HTR-8/SVneo (cell line): ENCODE measurements around the genes MAP2K6 and SLC39A11.

DNA sequence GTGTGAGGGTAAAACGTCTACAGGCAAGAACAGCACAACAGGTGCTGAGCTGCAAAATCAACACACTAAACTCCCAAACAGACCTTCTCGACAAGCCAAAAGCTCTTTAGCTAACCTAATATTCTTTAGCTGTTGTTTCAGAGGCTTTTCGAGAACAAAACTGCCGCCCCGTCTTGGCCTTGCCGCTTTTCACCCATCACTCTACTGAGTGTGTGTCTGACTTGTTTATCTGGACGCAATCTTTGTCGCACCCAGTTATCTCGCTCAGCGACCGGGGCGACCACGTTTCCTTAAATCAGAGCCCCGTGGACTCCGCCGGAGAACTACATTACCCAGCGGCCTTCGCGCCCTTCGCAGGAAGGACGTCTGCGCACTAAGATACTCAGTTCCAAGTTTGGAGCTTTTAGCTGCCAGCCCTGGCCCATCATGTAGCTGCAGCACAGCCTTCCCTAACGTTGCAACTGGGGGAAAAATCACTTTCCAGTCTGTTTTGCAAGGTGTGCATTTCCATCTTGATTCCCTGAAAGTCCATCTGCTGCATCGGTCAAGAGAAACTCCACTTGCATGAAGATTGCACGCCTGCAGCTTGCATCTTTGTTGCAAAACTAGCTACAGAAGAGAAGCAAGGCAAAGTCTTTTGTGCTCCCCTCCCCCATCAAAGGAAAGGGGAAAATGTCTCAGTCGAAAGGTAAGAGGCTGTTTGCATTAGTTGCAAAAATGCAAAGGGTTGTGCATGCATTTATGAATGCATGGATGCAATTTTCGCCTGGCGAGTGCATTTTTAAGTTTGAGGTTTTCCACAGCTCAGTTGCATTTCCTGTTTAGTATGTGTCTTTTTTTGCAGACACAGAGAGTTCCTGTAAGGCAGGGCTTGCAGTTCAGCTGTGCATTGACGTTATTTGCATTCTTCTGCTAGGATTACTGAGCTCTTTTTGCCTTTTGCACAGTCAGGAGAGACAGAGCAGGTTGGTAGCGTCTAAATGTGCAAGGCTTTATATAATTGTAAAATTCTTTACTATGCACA is at the start of gene MAP2K6:
MAP2K6 (plus strand) TSS at position 385 of the 1,024 bp plus-strand sequence.
- RRBS, result no CpG with 5 or more reads among the region's 30 CpGs

DNA sequence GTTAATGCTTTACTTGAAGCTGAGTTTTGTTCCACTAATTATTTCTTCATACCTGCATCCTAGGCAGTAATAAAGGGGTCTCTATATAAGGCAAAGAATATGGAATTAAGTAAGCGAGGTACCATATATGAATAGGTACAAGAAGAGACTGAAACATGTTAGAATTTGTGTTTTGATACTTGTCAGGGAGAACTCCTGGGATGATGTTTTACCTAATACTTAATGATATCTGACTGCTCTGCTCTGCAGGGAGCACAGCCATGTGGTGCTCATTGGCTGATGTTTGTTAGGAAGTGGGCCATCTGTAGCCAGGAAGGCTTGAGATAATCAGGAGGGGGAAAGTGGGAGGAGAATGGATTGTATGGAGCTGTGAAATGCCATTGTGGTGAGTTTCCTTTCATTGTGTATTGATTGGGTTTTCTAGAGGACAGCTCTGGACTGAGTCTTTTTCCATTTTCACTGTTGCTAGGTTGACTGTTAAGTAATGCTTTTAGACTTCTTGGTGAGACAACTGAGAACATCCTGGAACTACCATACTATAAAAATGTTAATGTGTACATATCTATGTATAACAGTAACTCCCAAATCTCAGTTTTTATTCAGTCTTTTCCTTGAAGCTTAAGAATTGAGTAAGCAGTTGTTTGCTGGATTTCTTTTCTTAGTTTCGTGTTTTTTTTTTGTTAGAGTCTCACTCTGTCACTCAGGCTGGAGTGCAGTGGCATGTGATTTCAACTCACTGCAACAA is 52.8 kb downstream of the MAP2K6 start:
- RRBS, result no CpG with 5 or more reads among the region's 2 CpGs

DNA sequence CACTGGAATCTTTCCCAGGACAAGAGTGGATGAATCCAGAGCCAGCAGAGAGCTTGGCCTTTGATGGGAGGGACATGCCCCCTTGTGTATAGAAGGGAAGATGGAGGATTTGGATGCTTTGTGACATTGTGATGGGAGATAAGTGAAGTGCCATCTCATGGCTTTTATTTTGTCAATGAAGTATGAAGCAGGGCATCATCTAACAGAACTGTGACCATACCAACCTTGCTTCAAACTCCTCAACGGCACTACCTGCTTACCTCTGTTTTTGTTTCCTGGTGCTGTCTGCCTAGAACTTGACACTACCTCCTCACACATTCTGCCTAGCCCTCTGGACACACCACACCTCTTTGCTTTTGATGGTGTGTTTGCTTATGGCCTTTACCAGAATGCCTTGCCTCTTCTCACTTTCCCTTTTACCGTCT is 56.0 kb downstream of the MAP2K6 start:
- RRBS, result no CpG with 5 or more reads among the region's 2 CpGs

DNA sequence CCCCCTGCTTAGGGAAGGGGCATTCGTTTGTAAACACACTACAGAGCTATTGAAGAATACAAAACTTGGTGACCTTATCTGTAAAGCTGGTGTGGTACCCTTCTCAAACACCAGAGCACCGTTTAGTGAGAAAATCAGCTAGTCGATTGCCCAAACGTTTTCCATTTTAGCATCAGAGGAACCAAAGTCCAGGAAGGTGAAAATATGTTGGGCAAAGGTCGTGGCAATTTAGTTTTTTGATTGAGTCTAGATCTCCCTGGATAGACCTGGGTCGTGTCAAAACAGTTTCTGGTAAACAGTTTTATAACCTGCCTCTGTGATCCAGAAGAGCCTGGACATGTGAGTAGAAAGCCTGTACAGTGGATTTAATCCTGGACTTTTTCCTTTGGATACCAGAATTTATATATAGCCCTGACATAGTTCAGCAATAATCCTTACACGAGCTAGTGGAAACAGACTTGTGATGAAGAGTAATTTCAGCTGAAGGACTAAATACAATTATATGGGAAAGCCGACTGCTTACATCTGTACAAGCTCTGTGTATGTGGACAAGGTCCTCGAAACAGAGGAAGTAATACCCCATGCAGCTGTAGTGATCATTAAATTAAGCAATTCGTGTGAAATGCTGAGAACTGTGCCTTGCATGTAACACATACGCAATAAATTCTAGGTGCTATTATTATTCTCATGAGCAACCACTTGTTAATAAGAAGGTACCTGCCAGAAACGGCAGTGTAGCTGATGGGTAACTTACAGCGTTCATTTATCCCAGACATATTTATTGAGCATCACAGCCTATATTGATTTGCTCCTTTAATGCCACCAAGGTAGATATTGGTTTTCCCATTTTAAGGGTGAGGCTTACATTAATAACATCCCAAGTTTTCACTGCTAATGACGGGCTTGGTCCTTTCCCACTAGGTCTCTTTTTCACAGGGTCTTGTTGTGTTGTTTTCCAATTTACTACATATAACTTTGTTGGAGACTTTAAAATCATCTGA is 72.6 kb downstream of the MAP2K6 start:
- RRBS, result no CpG with 5 or more reads among the region's 14 CpGs

GRCh38 chr17:69501206-69501907 is 86.9 kb downstream of the MAP2K6 start:
- RRBS, result no CpG with 5 or more reads among the region's 14 CpGs

- RRBS, result no CpG with 5 or more reads among the region's 3 CpGs
Observed at GRCh38 chr17:69907629-69907797, 167.5 kb upstream of the KCNJ16 start.

- RRBS, result no CpG with 5 or more reads among the region's 14 CpGs
Observed at GRCh38 chr17:70947622-70948237, 778.4 kb downstream of the KCNJ2 start.

- RRBS, result 96% methylated on average over 13 of the region's 26 CpGs
Observed at GRCh38 chr17:72115441-72116097, 5.3 kb upstream of the SOX9 start.

GRCh38 chr17:72124948-72126206 is 4.6 kb downstream of the SOX9 start:
- RRBS, result no CpG with 5 or more reads among the region's 5 CpGs

DNA sequence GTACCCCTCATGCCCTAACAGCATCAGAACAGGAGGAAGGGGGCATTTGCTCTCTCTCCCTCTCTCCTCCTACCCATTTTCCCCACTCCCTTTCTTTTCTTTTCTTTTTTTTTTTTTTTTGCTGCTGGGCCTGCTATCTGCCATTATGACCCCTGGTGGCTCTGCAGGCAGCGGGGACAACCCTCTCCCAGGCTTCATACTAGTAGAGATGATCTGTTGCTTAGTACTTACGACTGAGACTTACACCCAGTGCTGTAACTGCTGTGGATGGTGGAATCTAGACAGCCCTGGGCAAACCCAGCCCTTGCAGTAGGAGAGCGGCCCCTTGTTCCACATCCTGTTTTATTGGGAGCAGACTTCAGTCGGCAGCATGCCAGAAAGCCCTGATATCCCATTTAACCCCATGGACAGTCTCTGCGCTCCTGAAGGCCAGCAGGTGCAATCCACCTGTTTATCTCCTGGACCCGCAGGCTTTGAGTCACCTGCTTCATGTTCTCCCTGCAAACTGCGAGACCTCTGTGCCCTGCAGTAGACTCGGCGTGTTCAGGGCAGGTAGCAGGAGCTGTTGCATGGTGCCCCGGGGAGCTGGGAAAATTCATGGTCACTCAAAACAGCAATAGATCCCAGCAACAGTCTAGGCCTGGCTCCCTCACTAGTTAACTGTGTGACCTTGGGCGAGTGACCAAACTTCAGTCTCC is 306.6 kb downstream of the SOX9 start:
- RRBS, result no CpG with 5 or more reads among the region's 11 CpGs

- RRBS, result no CpG with 5 or more reads among the region's 3 CpGs
Observed at GRCh38 chr17:72452357-72452809, 331.6 kb downstream of the SOX9 start.

DNA sequence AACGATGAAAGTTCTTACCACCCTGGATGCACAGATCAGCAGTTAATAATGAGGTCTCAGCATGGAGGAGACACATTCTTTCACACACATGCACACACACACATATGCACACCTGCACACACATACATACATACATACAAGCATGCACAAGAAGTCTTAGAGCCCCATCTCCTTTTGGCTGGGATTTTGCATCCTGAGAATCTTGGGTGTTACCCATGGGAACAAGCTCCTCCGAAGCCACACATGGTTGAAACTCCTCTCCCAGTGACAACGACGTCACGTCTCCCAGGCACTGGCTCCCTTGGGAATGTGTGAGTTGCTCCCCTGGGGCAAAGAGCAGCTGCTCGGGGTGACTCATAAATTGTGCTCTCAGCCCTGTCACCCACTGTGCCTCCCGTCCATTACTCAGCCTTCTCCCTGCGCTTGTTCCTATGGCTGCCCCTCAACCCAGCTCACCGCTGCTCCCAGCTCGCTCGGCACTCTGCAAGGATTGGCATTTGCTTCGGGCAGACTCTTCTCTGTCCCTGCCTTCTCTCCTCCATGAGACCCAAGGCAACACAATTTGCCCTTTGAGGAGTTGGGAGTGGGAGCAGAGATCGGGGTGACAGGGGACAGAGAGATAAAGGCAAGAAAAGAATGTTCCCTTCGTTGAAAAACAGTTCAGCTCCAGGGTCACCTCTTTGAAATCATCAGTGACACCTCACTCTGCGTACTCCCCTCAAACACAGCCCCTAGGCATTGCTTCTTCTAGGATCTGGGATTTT is 344.7 kb downstream of the SOX9 start:
- RRBS, result no CpG with 5 or more reads among the region's 15 CpGs

DNA sequence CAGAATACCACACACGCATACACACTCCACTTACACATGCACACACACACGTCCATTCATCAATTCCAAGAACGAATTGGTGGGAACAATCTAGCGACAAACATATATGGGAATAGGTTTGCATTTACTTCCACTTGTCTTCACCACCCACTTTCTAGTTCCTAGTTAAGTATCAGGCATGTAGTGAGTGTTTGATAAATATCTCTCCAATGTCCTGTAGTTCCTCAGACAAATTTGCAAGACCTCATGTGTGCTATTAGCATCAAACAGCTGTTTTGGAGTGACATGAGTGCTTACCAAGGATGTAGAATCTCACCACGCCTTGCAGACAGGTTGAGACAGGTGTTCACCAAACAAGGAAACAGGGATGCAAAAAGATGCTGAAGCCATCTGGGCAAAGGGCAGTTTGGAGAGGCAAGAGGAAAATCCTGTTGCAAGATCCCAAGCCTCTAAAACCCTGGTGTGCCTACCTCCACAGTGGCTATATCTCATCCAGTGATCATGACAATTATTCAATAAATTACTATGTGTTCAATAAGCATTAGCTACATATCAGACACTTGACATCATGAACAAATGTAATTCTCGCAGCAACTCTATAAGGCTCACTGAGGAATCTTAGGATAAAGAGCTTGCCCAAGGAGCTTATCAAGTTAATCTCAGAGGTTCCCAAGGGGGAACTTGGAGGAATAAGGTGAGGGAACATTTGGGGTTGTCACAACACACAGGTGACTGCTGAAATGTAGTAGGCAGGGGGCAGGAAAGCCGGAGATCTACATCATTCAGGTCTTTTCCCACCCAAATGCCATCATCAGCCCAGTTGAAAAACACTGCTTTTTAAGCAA is 373.8 kb downstream of the SOX9 start:
- RRBS, result no CpG with 5 or more reads among the region's 7 CpGs

DNA sequence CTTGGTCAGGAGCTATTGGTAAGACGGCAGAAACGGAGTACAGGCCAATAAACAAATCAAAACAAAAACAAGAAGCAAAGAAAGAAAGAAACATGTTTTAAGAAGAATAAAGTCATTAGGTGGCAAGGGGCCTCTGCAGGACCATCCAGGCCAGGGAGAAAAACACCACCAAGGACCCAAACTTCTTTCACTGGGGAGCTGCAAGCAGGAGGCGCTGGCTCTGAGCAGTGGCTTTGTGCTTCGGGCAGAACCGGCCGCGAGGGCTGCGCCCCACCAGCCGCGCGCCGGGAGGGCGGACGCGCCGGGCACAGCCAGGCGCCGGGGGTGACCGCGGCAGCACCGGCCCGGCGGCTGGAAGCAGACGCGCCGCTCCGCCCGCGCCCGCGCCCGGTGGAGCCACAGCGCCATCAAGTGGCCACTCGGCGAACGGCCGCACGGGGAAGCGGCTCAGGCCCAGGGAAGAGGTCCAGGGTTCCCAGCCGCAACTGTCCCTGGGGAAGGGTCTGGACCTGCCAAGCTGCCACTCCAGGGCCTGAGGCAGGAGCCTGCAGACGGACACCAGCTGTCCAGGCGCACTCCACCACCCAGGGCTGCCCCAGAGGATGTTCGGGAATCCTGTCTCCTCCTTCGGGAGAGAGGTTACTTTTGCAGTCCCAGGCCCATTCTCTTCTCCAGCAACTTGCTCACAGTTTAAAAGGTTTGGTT is 419.4 kb downstream of the SOX9 start:
- RRBS, result 1% methylated on average over 11 of the region's 44 CpGs

GRCh38 chr17:72549571-72550481 is 429.0 kb downstream of the SOX9 start:
- RRBS, result no CpG with 5 or more reads among the region's 3 CpGs

- RRBS, result no CpG with 5 or more reads among the region's 8 CpGs
Observed at GRCh38 chr17:72567273-72568012, 446.6 kb downstream of the SOX9 start.

DNA sequence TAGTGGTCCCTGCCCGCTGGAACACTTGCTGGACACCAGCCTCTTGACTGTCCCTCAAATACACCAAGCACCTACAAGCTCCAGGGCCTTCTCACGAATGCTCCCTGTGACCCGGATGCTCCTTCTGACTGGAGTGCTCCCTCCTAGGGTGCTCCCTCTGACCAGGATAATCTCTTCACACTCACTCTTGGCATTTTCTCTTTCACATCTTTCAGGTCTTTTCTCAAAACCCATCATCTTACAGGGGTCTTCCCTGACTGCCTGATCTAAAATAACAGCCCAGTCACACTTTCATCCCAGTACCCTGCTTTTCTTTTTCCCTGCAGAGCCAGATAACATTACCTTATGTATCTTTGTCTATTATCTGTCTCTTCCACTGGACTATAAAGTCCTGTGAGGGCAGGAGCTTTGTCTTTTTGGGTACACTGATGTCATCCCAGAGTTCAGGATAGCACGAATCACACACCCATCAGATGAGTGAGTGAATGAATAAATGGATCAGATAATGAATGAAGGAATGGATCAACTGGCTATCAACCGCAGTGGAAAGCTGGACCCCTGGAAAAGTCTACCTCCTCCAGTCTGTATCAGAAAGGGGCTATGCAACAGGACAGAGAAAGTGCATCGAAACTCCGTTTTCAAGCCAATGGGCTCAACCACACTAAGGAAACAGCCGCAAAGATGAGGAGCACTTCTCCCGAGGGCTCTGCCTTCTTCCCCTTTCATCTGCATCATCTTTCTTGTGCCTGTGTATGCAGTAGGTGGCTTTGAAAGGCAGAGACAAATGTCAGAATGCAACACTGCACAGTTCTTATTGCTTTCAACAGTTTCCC is 205.6 kb downstream of the SLC39A11 start:
- RRBS, result no CpG with 5 or more reads among the region's 9 CpGs

GRCh38 chr17:73092405-73093205 is at the start of gene SLC39A11:
Gene SLC39A11, minus strand, starts transcription at chr17:73092688.
- RRBS, result 1% methylated on average over 11 of the region's 28 CpGs

DNA sequence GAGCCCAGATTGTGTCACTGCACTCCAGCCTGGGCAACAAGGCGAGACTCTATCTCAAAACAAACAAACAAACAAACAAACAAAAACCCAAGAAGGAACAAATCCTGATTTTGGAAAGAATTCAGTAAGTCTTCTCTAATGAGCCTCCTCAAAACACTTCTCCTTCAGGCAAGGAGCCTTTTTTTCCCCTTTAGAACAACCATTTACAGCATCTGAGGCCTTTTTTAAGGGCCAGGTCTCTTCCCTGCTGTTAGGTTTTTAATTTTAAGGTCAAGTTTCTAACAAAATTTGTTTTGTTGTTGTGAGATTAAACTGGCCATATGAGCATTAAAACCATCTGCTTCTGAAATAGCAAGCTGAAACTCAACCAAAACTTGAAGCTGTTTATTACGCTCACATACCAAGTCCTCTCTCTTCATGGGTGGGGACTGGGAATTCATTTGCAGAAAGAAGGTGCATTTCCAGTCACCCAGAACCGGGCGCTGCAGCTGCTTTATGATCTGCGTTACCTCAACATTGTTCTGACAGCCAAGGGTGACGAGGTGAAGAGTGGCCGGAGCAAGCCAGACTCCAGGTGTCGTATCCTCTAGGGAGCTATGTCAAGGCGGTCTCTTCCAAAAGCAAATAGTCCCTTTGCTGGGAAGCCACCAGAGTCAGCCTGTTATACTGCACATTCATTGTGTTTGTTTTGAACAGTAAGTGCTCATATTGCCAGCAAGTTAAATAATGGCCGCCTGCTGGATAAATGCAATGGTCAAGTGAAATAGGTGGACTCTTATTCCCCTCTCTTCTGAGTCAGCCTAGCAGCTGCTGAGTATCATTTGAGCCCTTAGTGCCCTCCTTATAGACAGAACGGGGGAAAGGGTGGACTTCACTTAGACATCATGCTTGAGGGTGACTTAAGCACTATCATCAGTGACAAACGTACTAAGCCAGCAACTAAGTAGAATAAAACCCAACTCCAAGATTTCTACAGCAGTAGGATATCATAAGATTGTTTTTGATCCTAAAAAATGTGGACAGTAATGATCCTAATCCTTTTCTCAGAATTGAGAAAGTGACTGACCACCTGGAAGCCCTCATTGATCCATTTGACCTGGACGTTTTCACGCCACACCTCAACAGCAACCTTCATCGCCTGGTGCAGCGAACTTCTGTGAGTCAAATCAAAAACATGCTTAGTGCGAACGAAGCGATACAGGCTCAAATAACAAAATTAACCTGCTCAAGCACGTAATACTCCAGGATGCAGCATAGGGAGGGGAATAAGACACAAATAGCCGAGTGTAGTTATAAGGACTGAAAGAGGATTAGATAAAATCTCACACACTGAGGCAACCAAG is 12.7 kb downstream of the COG1 start:
- RRBS, result 96% methylated on average over 5 of the region's 21 CpGs

DNA sequence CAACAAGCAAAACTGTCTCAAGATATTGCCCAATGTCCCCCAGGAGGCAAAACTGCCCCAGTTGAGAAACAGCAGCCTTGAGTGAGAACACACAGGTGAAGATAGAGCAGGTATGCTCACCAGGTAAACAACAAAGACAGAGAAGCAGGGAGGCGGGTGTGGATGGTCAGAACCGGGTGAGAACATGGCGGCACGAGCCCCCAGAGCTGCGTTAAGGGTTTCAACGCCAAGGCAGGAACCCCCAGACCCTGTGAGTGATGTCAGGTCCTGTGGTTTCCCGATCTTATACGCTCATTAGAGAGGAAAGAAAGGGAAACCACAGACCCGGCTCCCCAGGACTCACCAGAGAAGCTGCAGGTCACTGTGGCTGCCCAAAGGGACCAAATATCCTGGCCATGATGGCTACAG is 21.2 kb downstream of the CDC42EP4 start:
- RRBS, result no CpG with 5 or more reads among the region's 9 CpGs